ENCODE measurements around the genes PPP1R12C, SYT5, TMEM86B and NLRP13.

DNA sequence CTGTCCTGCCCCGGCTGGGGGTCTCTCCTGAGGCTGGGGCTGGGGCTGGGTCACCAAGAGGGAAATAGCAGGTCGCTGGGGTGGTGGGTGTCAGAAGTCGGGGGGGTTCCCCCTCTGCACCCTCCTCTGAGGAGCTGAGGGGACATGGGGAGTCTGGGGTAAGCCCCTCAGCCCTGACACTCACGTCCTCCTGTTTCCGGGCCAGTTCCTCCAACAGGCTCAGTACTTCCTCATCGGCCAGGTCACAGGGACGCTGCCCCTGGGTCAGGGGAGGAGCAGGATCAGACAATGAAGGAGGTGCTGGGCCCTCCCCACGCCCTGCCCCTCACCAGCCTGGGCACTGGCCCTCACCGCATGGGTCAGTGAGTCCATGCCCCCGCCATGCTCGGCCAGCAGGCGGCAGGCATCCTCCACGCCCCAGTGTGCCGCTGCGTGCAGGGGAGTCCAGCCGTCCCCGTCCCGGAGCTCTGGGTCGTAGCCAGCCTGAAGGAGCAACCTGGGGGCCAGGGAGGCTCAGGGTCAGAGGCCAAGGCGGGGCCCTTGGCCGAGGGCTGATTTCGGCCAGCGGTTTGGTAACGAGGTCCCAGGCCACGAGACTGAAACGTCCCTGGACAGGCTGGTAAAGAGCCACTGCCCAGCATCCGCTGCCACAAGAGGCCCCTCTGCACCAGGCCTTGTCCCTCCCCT, 18.7 kb downstream of the PPP1R12C start:
- RRBS, 2 experiments, result no CpG with 5 or more reads among the region's 27 CpGs

DNA sequence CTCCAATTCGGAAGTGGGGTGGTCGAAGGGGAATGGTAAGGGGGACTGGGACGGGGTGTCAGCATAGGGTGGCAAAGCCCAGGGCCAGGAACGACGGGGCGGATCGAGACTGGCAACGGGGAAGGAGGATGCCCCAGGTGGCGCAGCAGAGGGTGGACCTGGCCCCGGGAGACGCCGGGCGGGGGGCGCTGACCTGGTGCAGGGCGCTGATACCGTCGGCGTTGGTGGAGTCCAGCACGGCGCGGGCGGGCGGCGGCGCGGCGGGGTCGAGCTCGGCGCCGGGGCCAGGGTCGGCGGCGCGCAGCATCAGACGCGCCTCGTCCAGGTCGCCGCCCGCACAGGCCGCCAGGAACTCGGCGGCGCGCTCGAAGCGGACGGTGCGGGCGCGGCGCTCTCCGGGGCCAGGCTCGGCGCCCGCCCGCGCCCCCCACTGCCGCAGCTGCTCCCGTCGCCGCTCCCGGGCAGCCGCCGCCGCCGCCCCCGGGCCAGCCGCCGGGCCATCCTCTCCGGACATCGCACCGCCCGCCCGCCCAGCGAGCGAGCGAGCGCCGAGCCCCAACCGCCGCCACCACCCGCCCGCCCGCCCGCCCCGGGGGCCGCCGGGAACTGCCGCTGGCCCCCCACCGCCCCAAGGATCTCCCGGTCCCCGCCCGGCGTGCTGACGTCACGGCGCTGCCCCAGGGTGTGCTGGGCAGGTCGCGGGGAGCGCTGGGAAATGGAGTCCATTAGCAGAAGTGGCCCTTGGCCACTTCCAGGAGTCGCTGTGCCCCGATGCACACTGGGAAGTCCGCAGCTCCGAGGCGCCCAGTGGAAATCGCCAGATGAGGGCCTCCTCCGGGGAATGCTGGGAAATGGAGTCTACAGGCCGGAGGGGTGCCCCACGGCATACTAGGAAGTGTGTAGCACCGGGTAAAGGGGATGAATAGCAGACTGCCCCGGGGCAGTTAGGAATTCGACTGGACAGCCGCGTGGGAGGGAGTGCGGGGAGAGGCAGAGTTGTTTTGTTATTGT, at the start of gene PPP1R12C:
PPP1R12C (minus strand) TSS at position 608 of the 1,011 bp plus-strand sequence.
- RRBS, 2 experiments, result under 1 to 1% methylated on average over 43 to 52 of the region's 117 CpGs

GRCh38 chr19:55118041-55118263, 515 bp upstream of the PPP1R12C start:
- RRBS, 2 experiments, result no CpG with 5 or more reads among the region's 14 CpGs

- RRBS, 2 experiments, result no CpG with 5 or more reads among the region's 15 CpGs
Observed at GRCh38 chr19:55147734-55148710, 984 bp downstream of the TNNT1 start.

DNA sequence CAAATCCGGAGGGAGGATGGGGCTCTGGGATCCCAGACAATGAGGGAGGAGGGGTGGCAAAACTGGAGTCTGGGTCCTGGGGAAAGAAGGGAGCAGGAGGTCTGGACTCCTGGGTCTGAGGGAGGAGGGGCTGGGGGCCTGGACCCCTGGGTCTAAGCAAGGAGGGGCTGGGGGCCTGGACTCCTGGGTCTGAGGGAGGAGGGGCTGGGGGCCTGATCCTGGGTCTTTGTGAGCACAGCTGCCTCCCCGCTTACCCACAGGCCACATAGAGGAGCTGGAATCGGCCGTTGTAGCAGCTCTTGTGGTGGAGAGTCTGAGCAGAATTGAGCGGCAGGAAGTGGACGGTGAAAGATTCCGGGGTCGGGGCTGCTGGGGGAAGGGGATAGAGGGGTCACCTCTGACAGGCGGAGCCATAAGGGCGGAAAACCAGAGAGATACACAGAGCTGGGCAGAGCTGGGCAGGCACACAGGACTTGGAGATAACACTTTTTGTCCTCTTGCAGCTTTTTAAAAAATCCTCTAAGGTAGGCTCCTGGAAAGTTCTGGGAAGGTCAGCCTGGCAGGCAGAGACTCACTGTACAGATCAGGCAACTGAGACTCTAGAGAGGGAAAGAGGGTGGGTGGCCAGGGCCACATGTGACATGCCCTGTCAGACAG, 2.2 kb upstream of the TNNI3 start:
- RRBS, 2 experiments, result 70 to 74% methylated on average over 1 of the region's 10 CpGs

DNA sequence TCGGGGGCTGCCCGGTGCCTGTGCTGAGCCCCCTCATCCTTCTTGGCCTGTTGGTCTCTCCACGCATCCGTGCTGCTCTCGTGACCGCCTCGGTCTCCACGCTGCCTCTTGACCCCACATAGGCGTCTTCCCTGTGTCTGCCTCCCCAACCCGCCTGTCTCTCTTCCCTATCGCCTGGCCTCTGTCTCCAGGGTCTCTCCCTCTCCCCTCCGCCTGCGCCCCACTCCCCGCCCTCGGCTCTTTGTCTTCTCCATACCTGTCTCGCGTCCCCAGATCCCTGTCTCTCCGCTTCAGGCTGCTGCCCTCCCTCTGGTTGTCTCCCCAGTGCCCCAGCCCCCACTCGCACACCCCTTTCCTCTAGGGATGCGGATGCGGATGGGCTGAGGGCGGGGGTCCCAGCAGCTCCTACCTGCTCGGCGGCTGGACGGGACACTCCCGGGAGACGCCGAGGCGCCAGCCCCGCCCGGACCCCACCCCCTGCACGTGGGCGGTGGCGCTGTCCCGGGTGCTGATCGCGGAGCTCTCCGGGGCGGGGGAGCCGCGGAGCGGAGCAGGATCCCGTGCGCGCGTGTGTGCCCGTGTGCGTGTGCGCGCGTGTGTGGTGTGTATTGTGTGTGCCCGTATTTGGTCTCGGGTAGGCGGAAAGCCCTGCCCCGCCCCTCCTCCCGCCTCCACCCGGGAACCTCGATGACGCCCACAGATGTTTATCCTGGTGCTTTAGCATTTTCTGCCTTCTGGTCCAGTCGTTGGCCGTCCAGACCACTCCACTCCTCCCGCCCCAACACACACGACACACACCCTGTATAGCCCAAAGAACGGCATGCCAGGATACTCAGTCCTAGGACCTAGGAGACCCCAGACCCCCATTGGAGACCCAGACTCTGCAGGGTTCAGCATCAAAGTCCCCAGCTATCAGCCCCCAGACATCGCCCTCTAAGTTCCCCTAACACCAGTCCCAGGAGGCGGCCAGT, at the start of gene SYT5:
SYT5 (minus strand) TSS at position 582 of the 971 bp plus-strand sequence.
- RRBS, 2 experiments, result 2 to 3% methylated on average over 5 of the region's 66 CpGs

DNA sequence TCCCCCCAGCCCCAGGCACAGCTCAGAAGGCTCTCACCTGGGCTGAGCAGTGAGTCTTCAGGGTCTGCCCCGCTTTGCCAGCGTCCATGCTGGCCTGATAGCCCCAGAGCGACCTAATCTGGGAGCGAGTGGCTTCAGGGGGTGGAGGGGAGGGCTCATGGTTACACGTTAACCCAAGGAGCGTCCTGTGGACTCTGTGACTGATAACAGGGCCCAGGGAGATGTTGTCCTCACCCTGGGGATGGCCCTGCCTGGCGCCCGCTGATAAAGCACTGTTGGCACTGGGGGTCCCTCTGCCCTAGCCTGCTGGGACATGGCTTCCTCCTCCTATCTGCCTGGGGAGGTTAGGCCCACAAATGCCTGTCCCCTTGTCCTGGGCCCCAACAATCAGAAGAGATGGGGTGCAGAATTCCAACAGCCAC, at the start of gene TMEM86B:
TMEM86B (minus strand) TSS at position 110 of the 422 bp plus-strand sequence.
- RRBS, 2 experiments, result no CpG with 5 or more reads among the region's 8 CpGs

DNA sequence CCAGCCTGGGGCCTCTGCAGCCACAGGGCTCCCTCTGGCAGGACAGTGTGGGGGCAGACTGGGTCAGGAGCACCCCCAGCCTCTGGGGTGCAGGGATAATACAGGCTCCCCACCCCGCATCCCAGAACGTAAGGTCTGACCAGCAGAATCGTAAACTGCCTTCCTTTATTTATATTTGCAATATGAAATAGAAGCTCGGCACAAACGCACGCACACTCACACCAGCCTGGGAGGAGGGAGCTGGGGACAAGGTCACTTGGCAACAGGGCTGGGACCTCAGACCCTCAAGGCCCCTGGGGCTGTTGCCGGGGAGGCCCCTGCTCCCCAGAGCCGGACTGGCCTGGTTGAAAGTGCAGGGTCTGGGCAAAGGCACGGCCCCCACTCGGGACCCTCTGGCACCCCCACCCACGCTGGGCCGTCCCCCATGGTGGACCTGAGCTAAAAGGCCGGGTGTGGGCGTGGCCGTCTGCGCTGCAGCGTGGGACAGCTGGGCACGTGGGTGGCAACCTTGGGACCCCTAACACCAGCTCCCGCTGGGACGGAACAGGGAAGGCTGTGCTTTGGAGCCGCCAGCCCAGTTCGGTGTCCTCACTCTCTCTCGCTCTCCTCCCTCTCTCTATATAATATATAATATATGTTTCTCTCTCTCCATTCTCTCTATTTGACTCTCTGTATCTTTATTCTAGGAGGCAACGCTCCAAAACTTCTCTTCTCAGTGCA, 1.2 kb upstream of the TMEM86B start:
- RRBS, 2 experiments, result 91% methylated on average over 3 of the region's 24 CpGs; no CpG with 5 or more reads in 1 of the 2 experiments

DNA sequence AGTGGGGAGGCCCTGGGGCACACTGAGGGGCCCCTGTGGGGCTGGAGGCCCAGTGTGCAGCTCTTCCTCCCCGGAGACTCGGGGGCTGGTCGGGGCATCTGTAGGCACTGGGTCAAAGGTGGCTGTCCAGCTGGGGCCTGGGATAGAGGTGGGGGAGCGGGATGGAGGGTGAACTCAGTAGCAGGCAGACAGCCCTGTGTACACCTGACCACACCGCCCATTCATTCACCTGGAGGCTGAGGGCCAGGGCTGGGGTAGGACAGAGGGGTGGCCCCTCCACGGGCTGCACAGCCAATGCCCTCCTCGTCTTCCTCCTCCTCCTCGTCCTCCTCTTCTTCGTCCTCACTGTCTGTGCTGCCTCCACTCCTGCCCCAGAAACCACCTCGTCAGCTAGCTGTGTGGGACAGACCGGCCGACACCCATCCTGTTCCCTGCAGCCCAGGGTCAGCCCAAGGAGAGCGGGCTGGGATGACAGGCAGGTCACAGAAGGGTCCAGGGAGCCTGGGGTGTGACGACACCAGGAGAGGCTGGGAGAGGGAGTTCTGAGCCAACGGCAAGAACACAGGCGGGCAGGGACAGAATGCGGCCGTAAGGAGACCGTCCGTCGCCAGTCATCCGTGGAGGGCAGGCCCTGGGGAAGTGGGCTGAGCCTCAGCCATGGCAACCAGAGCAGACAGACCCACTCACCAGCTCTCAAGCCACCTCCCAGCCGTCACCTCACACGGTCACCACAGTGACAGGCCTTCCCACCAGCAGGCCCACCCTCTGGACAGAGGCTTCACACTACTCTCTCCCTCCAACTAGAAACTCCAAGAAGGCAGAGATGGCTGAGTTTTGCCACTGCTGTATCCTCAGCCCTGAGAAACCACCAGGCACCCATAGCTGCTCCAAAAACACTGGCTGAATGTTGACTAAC, 3.5 kb upstream of the TMEM86B start:
- RRBS, 2 experiments, result 100% methylated on average over 1 of the region's 24 CpGs; no CpG with 5 or more reads in 1 of the 2 experiments

DNA sequence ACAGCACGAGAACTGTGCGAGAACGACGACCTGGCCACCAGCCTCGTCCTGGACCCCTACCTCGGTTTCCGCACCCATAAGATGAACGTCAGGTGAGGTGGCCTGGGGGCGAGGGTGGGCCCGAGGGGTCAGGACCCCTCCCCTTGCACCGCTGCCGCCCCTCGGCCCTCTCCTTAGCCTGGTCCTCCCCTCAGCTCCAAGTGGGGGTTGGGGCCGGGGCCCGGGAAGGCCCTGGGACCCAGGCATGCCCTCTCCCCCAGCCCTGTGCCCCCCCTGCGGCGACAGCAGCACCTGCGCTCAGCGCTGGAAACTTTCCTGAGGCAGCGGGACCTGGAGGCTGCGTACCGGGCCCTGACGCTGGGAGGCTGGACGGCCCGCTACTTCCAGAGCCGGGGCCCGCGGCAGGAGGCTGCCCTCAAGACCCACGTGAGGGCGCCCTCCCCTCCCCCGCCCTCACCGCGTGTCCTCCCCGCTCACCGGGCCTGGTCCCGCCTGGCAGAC, 2.3 kb downstream of the KMT5C start:
- RRBS, 2 experiments, result 98% methylated on average over 12 to 13 of the region's 36 CpGs

DNA sequence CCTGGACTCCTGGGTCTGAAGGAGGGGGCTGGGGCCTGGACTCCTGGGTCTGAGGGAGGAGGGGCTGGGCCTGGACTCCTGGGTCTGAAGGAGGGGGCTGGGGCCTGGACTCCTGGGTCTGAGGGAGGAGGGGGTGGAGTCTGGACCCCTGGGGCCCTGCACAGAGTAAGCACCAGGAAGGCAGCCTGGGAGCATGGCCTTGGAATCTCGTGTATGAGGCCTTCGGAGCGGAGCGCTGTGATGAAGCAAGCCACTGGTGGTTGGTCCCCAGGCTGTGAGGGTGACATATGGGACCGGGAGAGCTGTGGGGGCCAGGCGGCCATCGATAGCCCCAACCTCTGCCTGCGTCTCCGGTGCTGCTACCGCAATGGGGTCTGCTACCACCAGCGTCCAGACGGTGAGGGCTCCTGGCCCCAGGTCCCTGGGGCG, 710 bp downstream of the TMEM190 start:
- RRBS, 2 experiments, result 86 to 91% methylated on average over 7 of the region's 13 CpGs

DNA sequence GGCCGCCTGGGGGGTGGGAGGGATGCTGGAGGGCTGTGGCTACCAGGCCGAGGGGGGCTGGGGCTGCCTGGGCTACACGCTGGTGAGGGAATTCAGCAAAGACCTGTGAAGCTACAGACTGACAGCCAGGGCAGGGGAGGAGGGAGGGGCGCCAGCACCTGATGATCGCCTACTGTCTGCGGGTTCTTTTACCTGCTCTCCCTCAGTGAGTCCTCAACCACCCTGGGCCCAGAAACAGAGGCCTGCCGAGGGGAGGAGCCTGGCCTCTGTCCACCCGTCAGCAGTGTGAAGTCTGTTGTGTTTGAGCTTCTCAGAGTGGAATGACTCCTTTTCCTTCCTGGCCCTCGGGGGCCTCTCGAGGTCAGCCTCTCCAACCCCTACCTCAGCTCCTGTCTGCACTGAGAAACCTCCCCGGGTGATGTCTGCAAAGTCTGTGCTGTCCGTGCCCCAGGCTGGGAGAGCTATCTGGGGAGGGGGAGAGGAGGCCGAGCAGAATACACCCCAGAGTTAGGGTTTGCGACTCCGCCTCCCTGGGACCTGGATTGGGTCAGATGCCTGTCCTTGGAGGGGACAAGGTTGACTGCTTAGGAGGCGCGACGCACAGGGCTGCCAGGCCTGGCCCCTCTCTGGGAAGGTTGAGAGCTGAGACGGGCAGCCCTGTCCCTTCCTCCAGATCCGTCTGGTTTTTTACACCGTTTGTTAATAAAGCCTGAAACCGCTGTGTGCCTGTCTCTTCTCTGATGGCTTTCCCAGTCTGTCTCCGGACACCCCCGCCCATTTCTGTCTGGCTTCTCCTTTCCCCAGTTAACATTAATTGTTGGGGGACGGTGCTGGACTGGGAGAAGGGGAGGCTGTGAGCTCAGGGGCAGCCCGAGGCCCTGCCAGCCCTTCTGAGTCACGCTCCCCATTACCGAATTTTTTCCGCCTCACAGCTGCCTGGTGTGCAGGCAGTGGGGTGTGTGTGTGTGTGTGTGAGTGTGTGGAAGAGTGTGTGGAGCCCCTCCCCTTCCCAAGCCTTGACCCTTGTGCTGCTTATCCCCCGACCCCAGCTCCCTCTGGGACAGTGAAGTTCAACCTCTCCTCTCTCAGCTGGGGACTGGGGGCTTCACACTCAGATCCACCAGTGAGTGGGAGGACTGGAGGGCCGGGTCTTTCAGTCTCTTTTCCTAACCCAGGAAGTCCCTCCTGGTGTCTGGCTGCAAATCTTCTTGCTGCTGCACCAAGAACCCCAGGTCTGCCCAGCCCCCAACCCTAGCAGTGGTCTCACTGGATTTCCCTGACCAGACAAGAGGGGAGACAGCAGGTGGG, 934 bp upstream of the SSC5D start:
- RRBS, 2 experiments, result no CpG with 5 or more reads among the region's 31 CpGs

DNA sequence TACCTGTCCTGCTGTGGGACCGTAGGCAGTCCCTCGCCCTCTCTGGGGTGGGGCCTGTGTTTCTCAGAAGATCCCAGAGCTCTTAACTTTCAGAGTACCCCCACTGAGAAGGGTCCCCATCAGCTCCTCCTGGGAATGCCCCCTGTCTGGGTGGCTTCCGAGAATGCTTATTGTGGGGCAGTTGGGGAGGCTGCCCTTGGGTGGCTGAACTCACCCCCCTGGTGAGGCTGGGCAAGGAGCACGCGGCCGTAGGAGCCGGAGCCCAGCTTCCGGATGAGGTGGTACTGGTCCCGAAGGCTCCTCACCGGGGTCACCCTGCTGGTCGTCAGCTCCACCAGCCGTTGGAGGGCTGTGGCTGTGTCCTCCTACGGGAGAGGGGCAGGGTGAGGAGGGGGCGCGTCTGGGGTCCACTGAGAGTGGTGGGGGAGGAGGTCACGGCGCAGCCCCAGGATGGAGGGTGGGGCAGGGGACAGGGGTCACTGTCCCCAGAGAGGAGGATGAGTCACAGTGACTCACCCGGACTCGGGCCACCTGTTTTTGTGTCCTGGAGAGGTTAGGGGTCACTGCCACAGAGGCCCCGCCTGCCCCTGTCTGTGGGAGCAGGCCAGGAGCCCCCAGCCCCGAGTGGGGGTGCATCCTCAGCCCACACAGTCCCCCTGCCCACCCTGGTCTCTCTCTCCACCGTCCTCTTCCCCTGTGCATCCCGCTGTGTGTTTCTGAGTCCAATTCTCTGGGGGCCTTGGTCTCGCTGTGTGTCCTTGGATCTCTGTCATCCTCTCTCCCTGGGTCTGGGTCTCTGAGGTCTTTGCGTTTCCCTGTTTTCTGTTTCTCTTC, 541 bp downstream of the SBK3 start:
- RRBS, 2 experiments, result no CpG with 5 or more reads among the region's 25 CpGs

GRCh38 chr19:55670298-55670978, 4.6 kb upstream of the EPN1 start:
- RRBS, 2 experiments, result no CpG with 5 or more reads among the region's 21 CpGs

DNA sequence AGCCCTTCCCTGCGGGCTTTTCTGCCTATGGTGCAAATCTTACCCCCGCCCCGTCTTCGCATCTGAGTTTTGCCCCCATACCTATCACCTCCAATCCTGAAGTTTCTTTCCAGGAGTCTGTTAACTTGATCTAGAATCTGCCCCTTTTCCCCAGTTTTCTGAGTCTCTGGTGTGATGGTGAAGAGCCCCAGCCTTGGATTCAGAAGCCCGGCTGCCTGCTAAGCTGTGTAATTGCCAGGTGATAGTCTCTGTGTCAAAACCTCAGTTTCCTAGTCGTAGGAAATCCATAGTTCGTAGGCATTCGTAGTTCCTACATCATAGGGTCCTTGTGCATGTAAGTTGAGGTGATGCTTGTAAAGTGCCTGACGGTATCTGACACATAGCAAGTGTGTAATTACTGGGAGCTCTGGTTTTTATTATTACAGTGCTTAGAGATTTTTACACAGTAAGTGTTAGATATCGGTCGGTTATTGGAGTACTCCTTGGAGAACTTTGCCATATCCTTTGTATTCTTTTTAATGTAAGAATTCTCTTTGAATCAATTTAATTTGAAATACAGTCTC, 872 bp downstream of the EPN1 start:
- RRBS, 2 experiments, result no CpG with 5 or more reads among the region's 11 CpGs

DNA sequence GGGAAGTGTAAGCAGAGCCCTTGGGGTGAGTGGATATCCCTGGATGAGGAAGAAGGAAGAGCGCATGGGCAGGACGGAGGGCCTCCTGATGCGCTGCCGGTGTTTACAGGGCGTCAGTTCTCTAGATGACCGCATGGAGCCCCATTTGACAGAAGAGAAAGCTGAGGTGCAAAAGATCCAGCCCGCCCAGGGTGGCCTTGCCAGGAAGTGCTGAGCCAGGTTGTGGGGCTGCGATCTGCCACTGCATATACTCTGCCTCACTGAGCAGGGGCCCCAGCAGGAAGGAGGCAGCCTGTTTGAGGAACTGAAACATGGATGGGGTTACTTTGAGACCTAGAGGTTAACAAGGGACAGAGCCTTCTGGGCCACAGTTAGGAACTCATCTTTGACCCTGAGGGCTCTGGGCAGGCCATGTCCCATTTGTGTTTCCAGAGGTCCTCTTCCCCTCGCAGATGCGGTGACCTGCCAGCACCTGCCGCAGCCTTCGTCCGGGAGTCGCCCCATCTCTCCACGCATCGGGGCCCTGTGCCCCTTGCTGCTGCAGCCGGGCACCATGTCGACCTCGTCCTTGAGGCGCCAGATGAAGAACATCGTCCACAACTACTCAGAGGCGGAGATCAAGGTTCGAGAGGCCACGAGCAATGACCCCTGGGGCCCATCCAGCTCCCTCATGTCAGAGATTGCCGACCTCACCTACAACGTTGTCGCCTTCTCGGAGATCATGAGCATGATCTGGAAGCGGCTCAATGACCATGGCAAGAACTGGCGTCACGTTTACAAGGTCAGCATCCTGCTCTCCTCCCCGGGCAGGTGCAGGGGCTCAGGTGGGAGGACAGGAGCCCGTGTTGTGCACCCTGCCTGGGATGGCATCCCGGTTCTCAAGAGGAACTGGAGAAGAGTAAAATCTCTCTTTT, 3.3 kb downstream of the EPN1 start:
- RRBS, 2 experiments, result 93 to 94% methylated on average over 8 of the region's 34 CpGs

DNA sequence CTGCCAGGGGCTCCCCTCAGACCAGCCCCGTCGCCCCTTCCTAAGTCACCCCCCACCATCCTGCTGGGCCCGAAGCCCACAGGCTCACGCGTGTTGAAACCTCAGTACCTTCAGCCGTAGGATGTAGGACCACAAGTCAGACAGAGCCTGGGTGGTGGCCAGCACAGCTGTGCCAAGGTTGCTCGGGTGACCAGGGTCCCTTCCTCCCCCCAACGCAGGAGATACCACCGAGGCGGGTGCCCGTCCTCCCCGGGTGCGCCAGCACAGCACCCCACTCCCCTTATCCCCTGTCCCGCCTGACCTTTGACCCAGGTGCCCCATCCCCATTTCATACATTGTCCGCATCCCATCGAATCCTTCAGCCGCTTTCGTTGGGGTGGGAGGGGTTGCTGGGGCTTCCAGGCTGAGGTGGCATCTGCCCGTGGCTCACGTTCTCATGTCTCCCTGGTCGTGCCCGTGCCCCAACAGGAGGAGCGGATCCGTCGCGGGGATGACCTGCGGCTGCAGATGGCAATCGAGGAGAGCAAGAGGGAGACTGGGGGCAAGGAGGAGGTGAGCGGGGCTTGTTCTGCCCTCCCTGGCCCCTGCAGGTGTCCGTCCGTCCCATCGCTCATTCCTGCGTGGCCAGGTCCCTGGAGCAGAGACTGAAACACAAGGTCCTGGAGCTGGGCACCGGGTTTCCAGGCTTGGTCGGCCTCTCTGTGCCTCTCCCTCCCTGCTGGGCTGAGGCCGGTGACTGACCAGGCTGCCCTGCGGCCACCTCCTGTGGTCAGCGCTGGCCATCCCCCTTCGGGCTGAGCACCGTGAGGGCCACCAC, 14.6 kb downstream of the EPN1 start:
- RRBS, 2 experiments, result 89 to 94% methylated on average over 6 of the region's 40 CpGs

GRCh38 chr19:55705665-55706171, 30.7 kb downstream of the EPN1 start:
- RRBS, 2 experiments, result no CpG with 5 or more reads among the region's 2 CpGs

GRCh38 chr19:55932067-55932510, at the start of gene NLRP13:
Gene NLRP13 (minus strand): TSS chr19:55932336.
- RRBS, 2 experiments, result no CpG with 5 or more reads among the region's 6 CpGs

DNA sequence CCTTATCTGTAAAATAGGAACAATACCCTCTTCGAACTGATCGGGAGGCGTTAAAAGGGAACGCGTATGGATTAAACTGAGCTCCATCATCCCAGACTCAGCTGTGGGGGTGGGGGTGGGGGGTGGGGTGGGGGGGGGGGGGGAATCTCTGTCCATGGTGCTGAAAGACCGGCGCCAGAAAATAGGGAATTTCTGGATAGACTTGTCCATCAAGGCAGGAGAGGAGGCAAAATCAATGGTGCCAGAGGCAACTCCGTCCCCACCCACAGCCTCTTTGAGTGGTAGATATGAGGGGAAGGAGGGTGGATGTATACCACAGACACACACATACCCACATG, 37.5 kb downstream of the ZNF787 start:
- RRBS, 2 experiments, result no CpG with 5 or more reads among the region's 8 CpGs

All from LNCaP clone FGC (cell line).